Pericardium (tissue), 1 donor: Measurements from ENCODE around the genes ADGRD2, WDR38 and ANGPTL2.

DNA sequence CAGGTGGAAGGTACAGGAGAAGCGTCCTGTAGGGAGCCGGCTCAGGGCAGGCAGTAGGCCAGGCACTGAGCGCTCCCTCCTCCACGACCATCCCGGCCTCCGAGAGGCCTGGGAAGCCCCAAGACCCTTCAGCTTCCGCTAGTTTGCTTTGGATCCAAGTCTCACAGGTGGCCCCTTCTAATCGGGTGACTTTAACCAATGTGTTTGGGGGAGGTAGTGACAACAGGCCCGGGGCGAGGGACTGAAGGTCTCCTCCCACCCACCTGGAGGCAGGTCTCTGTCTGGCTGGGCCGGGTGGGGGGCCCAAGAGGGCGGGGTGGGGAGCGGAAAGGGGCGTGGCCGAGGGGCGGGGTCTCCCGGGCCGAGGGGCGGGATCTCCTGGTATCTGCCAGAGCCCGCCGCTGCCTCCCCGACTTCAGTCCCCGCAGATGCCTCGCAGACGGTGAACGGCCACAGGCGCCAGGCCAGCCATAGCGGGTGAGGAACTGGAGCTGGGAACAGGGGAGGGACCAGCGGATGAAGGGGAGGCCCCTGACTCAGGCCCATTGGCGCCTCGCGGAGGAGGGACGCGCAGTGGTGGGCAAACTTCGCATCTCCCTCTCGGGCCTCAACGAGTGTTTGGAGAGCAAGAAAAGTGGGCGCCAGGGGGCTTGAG lies at the start of gene ADGRD2:
TSS of gene ADGRD2 (plus strand) at position 418 of the 655 bp plus-strand sequence.
- RRBS: 27% methylated on average over 14 of the region's 38 CpGs

- RRBS: no CpG with 5 or more reads among the region's 8 CpGs
Measured at GRCh38 chr9:124694825-124695495, 76.2 kb downstream of the NR6A1 start.

GRCh38 chr9:124734051-124734570 lies 37.0 kb downstream of the NR6A1 start:
- RRBS: no CpG with 5 or more reads among the region's 7 CpGs

GRCh38 chr9:124853008-124854014 lies at the start of gene WDR38:
TSS of gene WDR38 (plus strand) at chr9:124853460.
- RRBS: 18% methylated on average over 17 of the region's 63 CpGs

DNA sequence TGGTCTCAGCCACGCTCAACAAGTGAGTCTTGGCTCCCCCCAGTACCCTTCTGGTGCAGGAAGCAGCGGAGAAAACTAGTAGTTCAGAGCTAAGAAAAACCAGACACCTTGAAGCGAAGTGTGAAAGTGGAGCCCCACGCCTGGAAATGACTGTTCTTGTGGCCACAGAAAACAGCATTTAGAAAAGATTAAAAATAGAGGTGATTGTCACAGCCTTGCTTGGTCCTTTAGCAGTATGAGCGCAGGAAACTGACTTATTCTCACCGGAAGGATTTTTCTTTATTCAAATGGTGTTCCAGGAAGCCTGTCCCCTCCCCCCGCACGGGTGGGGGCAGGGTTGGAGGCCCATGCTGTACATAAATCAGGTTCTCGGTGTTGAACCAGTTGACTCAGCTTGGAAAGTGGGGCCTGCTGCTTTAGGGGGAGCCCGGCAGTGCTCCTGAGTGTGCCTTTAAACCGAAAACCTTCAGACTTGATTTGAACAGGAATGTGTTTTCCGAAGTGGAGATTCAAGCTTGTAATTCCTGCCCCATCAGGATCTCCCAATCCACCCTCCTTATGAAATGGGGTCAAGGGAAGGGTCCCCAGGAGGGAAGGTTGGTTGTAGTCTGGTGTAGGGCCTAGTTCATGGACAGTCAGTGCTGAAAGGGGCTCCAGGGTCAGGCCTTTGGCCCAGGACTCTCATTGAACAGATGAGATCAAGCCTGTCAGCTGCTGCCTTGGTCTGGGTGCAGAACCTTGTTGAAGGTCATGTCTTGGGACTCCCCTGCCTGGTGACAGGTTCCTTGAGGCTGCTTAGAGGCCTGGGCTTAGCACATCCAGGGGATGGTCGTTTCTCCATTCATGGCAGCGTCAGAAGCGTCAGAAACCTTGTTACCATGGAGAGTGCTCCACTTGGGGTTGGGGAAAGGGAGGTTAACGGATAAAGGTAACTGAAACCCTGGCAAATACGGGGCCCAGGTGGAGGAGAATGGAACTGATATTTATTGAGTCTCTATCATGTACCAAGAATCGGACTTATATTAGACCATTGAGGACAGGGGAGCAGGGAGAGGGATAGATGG lies 8.5 kb downstream of the ARPC5L start:
- RRBS: no CpG with 5 or more reads among the region's 18 CpGs

DNA sequence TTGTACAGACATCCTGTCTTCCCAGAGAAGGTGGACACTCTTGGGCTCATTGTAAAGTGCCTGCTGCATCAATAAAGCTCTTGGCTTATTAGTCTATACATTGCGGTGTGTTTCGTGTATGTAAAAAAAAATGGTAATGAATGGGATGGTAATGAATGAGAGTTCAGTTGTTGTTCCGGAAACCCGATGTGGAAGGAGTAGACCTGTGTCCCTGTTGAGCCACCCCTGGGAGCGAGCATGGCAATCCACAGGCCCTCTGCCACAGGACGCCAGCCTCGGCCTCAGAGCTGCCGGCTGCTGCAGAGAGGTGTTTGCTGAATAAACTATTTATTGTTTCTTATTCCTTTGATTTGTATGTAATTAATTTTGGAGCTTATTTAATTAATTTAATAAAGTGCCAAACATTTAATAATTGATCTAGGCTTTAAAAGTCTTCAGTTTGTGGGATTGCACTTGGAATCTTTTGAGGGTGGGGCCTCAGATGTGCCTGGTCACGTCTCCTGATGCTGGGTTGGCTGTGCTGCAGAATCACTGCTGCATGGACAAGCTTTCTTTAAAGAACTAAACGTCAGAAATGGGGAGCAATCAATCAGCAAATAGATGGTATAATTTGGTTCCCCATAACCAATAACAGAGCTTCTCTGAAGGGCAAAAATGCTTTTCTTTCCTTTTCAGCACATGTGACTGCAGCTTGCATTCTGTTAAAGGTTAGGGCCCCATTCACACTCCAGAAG lies 15.6 kb downstream of the ARPC5L start:
- RRBS: 94% methylated on average over 3 of the region's 10 CpGs

- RRBS: no CpG with 5 or more reads among the region's 5 CpGs
Measured at GRCh38 chr9:125289171-125290199, 27.9 kb downstream of the GAPVD1 start.

DNA sequence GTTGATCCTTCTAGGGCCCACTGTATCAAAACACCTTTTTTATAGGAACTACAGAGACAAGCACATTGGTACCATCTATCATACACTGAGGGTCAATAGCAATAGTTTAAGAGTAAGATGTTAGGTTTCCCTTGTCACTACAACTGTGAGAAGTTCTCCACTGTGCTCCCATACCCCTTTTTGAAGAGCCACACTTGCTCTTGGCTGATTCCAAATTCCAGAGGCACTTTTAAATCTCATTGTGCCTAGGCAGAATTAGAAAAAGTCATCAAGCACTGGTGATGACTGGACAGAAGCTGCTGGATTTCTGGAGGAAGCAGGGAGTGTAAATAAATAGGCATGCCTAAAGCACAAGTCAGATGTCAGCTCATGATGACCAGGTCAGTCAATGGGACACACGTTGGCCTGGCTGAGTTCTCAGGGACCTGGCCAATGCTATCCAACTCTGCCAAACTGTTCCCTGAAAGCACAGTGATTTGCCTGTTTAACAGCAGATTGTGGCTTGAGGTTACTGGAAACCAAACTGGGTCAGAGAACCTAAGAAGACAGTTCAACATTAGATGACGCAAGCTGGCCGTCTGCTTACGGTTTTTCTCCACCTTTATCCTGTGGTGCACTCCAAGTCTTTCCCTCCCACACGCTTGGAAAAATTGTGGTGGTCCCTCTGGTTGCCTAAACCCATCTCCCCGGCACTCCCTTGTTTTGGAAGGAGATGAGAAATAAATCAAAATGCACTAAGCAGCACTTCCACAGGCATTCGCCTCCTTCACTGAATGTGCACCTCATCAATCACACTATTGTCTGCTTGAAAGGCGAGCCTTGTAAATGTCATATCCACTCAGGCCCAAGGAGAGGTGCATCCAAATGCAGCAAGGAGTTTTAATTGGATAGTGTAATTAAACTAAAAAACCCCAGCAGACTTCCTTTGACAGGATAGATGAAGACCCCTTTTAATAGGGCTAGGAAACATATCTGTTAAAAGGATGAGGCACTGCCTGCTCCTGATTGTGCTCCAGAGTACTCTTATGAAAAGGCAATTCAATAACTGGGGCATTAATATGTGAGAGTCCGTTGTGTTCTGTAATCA lies 199.3 kb downstream of the GAPVD1 start:
- RRBS: no CpG with 5 or more reads among the region's 9 CpGs

DNA sequence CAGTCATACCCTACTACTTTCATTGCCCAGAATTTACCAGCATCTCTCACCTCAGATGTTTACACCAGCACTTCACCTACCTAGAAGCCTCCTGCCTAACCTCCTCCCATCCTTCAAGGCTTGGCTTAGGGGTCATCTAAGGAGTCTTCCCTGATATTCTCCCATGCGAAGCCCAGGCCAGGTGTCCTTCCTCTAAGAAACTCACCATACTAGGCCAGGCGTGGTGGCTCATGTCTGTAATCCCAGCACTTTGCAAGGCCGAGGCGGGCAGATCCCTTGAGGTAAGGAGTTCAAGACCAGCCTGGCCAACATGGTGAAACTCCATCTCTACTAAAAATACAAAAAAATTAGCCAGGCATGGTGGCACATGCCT lies 75.3 kb downstream of the MAPKAP1 start:
- RRBS: no CpG with 5 or more reads among the region's 4 CpGs

DNA sequence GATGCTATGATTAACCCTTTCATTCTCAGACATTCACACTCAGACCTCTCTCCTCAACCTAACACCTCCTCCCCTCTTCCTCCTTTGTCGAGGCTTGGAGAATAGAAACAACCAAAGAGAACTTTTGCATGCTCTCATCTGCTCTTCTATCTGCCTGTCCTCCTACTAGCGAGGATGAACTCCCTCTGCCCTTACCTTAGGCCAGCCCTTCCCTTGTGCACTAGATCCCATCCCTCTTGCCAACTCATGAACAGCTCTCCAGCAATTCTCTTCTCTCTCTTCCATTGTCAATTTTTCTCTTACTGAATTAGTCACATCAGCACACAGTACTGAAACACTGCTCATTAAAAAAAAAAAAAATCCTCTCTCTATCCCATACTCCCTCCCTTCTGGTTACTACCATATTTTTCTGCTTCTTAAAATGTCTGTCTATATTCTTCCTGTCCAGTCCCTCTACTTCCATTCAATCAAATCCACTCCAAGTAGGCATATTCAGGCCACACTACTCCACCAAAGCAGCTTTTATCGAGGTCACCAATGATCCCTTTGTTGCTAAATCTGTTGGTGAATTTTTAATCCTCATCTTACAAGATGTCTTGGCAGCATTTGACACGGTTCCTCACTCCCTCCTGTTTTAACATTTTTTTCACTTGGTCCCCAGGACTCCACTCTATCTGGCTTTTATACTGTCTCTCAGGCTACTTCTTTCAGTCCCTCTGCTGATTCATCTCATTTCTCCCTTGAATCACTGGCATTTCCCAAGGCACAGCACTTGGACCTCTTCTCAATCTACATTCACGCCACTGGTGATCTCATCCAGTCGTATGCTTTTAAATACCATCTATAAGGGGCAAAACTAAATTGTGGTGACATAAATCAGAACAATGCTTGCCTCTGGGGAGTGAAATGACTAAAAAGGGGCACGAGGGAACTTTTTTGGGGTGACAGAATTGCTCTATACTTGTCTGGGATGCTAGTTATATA lies 47.3 kb downstream of the MAPKAP1 start:
- RRBS: no CpG with 5 or more reads among the region's 7 CpGs

- RRBS: no CpG with 5 or more reads among the region's 8 CpGs
Measured at GRCh38 chr9:125829671-125830466, 82.7 kb downstream of the PBX3 start.

GRCh38 chr9:125842385-125842859 lies 95.2 kb downstream of the PBX3 start:
- RRBS: no CpG with 5 or more reads among the region's 2 CpGs

DNA sequence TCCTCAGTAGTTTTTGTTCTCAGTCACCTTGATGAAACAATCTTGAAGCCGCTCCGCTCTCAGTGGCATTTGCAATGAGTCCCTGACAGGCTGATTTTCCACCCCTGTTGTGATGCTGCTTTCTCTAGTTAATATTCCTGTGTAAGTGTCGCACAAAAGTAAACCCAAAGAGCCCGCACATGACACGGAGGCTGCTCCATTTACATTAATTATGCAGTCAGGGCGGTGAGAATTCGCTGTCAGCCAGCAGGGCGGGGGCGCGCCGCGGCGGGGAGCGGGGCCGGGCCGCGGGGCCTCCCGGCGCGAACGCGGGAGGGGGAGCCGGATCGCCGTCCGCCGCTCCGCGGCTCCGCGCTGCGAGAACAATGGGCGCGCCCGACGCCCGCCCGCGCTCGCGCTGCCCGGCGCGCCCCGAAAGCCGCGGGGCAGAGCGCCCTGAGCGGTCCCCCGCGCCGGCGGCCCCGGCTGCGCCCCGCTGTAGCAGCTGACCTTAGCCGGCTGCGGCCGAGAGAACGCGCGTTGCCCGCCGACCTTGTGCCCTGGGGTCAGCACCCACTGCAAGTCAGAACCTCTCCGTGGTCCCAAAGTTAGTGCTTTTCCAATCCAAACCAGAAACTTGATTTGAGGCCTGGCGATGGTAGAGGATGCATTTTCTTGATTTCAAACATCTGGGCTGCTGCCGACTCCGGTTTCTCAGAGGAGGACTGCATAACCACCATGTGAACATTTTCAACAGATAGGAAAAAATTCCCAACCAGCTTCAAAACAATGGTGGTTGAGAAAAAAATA lies 142.5 kb downstream of the PBX3 start:
- RRBS: 2% methylated on average over 29 of the region's 68 CpGs

DNA sequence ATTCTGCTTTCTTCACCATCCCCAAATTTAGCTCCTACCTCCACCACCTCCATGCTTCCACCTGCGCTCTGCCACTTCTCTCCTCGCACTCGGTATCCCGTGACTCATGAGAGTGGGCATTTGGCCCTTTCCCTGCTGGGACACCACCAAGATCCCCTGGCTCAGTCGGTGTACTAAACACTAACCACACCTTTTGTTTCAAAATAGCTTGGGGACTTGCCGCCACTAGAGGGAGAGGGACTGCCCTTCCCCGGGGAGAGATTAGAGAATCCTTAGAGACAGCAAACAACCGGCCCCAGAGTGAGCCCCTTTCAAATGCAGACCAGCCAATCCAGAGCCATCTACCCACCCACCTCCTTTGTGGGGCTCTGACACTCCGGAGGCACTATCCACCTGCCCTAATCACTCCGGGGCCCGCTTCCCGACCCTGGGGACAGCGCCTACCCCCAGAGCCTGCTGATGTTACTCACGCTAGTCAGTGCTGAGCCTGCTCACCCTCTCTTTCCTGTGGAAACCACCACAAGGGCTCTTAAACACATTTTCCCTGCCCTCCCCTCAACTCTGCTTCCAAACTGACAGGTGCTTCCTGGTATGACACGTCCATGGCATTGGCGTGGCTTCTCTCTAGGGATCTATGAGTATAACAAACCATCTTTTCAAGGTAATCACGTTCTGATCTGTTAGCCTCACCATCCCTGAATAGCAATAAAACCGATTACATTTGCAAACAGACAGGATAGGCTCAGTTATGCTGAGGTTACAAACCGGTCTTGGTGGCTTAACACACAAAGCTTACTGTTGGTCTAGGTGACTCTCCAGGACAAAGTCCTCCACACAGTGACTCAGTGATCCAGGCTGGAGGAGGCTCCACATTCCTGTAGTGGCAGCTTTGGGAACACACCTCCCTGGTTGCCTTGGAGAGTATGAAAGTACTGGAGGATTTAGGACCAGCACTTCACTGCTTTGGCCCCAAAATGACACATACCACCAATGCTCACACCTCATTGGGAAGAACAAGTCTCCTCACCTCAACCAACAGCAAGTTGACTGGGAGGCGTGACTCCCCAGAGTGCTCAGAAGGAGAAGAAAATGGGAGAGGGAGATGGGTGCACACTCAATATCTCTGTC lies 180.1 kb upstream of the MVB12B start:
- RRBS: 7% methylated on average over 2 of the region's 20 CpGs

GRCh38 chr9:126309492-126309767 lies 17.2 kb upstream of the MVB12B start:
- RRBS: no CpG with 5 or more reads among the region's 1 CpG

- RRBS: no CpG with 5 or more reads among the region's 4 CpGs
Measured at GRCh38 chr9:126334801-126335493, 8.3 kb downstream of the MVB12B start.

- RRBS: no CpG with 5 or more reads among the region's 2 CpGs
Measured at GRCh38 chr9:126957646-126957974, 43.0 kb downstream of the RALGPS1 start.

DNA sequence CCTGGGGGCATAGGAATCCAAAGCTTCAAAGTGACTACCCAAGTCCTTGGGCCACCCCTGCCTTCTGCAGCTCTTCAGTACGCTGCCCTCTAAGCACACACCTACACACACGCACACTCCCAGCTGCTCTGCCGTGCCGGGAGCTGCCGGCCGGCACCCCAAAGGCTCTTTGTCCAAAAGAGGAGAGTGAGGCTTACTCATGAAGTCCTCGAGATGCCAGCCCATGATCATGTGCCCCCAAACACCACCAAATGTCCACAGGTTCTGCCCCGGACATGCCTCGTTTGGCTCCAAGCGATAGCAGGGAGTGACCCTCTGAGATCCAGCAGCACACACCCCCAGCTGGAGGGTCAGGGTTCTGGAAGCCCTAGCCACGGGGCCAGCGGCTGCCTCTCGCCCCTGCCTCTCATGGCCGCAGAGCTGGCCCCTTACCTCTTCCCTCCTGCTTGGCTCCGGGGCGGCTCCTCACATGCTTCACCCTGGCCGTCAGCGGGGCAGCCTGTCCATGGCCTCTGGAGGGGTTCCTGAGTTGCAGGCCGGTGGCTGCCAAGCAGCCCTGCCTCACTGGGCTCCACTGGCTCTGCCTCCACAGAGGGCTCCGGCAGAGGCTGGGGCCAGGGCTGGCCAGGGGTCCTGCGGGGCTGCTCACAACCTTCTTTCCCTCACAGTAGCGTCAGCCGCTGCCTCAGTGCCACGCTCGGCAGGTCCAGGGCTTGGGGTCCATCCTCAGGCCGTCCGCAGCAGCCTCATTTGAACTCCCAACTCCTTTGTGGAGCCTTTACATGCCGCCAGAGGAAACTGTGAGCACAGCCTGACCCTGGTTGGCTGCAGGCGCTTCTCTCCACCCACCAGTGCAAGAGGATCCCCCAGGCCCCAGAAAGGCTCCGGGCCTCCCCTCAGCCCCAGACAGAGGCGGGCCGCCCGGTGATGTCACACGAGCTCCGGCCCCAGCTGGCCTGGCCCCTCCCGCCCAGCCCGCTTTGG lies at the start of gene ANGPTL2:
TSS of gene ANGPTL2 (minus strand) at position 753 of the 984 bp plus-strand sequence.
- RRBS: 4% methylated on average over 9 of the region's 37 CpGs

- RRBS: no CpG with 5 or more reads among the region's 2 CpGs
Measured at GRCh38 chr9:127126956-127127490, 4.6 kb upstream of the ANGPTL2 start.

GRCh38 chr9:127186014-127187166 lies 64.0 kb upstream of the ANGPTL2 start:
- RRBS: no CpG with 5 or more reads among the region's 18 CpGs